ENCODE measurements around the genes C16orf92 and ZNF771.

GRCh38 chr16:29986206-29987025, 9.0 kb downstream of the HIRIP3 start:
- PRO-cap = no peak

DNA sequence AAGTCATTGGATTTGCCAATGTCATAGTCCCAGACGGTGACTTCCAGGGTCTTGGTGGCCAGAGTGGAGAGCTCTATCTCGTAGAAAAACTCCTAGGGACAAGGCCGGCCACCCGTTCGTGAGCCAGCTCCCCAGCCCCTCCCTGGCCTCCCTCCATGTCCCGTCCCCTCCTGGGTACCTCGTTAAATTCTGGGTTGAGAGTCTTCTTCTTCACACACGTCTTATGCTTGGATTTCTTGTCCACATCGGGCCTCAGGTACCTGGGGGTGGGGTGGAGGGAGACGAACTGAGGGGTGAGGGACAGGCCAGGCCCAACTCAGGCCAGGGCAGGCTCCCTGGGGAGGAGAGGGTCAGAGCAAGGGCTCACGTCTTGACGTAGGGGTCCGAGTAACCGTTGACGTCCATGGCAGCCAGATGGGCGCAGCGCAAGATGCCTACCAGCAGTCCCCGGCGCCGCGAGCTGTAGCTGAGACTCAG, 4.4 kb downstream of the DOC2A start:
- PRO-cap = no peak

GRCh38 chr16:30023023-30023677, at the start of gene C16orf92:
Gene C16orf92, plus strand, starts transcription at chr16:30023198.
- PRO-cap = no peak

DNA sequence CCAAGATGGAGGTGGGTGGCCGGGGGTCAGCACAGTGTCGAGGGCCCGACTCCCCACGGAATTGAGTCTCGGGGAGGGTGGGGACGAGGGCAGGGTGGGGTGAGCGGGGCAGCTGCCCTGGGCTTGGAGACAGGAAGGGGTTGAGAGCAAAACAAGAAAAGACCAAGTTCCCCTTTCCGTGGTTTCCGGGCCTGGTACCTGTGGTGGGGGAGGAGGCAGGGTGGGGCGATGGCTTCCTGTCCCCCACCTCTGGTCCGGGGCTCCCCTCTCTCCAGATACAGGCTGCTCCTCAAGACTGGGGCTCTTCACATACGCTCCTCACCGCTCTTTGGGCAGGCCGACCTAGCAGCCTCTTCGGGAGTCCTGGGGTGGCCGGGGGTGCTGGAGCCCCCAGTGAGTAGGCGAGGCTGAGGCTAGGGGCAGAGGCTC, 563 bp downstream of the CORO1A start:
- PRO-cap = bidirectional peak, plus-strand start at position 321 of the sequence, minus-strand start at position 131 of the sequence

- PRO-cap = unidirectional peak, plus-strand start at chr16:30335210; bidirectional peak, plus-strand start at chr16:30335538, minus-strand start at chr16:30335419
Measured at GRCh38 chr16:30334655-30335625, 20.2 kb downstream of the CD2BP2 start.

DNA sequence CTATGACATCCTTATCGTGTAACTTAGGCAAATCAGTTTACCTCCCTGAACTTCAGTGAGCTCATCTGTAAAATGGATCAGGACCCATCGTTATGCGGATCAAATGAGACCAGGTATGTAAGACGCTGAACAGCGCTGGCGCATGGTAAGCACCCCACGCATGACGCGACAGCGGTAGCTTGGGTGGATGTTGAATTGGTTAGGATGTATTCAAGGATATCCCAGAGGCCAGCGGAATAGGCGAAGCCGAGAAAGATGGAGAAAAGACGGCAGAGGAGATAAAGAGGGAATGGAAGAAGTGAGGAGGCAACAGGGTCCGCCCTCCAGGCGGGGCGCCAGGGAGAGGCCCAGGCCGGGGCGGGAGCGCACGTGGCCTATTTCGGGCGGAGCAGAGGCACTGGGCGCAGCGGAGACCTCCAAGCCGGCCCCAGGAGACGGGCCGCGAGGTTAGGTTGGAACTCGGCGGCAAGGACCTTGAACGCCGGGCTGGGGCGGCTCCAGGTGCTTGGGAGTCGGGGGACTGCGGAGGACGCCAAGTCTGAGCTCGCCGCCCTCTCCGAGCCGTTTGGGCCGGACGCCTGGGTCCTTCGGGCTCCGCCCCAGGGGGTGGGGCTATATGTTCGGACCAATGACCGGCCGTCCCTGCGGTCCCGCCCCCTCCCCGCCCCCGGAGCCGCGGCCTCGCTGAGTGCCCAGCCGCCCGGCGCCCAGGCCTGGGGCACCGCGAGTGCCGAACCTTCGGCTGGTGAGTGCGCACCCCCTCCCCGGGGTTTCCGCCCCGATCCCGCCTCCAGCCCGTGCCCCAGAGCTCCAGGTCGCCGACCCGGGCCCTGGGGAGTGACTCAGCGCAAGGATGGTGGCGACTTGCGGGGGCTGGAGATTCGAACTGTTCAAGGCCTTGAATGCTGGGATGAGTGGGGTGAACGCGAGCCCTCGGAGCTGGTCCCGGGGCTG, at the start of gene ZNF771:
TSS of gene ZNF771 (plus strand) at position 687 of the 954 bp plus-strand sequence.
- PRO-cap = bidirectional peak, plus-strand start at position 721 of the sequence, minus-strand start at position 567 of the sequence

GRCh38 chr16:30407874-30408276, 469 bp downstream of the ZNF771 start:
- PRO-cap = no peak

- PRO-cap = no peak
Measured at GRCh38 chr16:30429523-30429885, 326 bp downstream of the DCTPP1 start.

DNA sequence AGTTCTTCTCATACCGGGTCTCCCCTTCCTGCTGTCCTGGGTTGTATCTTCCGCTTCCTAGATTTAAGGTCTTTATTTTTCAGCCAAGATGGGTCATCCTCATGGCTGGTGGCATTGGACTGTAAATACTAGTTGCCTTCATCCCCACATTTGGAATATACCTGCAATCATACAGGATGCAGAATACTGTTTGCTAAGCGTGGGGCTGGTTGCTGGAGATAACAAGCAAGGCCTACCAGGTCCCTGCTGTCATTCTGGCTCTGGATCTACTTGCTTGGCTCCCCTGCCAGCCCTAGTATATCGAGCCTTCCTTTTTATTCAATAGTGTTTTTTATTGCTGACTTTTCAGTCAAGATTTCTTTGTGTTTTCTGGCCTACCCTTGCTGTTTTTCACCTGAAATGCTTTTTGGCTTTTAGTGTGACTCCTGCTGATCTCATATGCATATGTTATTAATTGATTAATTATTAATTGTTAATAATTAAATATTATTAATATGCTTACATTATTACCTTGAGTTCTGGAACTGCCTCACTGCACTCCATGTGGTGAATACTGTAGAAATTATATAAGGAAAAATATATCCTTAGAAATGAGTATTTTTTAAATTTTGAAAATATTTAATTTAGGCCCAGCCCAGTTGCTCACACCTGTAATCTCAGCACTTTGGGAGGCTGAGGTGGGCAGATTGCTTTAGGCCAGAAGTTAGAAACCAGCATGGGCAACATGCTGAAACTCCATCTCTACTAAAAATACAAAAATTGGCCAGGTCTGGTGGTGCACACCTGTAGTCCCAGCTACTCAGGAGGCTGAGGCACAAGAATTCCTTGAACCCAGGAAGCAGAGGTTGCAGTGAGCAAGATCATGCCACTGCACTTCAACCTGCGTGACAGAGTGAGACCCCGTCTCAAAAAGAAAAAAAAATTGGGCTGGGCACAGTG, 2.1 kb upstream of the ZNF688 start:
- PRO-cap = no peak

- PRO-cap = no peak
Measured at GRCh38 chr16:30649599-30650073, 1.1 kb upstream of the PRR14 start.

DNA sequence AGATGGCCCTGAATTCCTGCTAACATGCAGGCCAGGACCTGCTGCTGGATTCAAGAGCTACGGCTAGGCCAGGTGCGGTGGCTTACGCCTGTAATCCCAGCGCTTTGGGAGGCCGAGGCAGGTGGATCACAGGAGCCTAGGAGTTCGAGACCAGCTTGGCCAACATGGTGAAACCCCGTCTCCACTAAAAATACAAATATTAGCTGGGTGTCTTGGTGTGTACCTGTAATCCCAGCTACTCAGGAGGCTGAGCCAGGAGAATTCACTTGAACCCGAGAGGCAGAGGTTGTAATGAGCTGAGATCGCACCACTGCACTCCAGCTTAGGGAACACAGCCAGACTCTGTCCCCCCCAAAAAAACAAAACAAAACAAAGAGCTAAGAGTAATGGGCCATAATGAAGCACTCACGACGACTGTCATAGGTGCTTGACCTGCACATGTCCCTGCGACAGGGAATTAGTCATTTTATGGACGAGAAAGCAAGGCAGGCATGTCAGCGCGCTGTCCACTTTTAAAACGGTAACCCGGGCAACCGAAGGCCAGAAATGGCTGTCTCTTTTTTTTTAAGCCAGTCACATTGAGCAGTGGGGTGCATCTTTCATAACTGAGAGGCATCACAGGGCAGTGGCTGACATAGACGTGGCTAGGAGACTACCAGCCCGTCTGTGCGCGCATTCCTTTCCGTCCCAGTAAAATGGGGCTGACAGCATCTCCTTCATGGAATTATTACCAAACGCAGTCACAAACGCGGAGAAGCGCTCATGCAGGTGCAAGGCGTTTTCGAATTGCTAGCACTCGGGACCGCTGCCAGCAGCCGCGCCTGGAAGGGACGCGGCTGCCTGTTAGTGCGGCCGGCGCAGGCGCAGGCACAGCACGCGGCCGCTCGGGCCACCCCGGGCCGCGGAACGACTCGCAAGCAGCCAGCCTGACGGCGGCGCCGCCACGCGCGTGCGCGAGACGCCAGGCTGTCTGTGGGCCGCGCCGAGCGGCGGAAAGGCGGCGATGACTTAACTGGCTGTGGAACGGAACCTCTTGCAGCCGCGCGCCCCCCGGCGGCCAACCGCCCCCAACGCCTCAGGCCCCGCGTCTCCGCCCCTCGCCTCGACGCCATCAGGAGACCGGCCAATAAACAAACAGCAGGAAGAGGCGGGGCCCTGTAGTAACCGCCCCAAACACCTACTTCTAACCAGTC, 783 bp upstream of the FBRS start:
- PRO-cap = bidirectional peak, plus-strand start at position 893 of the sequence, minus-strand start at position 908 of the sequence; bidirectional peak, plus-strand start outside the sequence, minus-strand start at position 1,035 of the sequence

GRCh38 chr16:30711313-30712305, 12.6 kb downstream of the SRCAP start:
- PRO-cap = no peak

DNA sequence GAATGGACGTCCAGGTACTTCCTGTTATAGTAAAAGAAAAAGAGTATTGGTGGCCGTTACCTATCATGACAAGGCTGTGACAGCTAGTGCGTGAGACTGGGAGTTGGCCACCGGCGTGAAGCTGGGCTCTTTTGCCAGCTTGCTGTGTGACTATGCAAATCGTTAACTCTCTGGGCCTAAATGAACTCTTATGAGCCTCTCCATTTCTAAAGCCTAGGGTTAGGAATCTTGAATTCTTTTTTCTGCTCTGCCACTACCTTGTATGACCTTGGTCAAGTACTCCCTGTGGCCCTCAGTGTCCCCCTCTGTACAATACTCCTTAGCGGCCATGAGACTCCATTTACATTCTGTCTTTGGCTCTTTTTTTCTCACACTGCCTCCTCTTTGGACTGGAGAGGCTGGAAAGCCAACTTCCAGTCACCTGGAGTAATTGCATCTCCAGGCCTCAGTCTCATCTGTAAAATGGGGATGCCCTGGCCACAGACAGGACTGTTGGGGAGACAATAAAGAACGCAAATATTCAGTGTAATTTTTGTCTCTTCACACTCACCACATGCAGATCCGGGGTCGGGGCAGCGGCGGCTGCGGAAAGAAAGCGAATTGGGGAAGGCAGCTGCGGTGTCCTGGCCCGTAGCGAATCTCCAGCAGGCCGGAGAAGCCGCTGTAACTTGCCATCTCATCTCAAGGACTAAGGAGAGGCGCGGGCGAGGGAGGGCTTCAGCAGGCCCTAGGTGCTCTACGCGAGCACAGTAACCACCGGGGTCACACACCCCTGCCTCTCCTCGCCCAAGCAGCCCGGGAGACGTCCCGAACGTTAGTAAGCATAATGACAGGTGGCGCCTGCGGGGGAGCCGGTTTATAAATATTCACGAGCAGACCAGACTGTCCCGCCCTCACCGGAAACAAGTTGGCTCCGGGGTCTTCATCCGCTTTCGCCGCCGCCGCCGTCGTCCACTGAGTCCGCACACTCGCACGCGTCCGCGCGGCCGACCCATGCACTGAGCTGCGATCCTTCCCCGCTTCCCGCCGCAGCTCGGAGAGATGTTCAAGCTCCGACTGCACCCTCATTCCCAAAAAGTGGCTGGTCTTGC, 869 bp downstream of the CFAP119 start:
- PRO-cap = no peak

DNA sequence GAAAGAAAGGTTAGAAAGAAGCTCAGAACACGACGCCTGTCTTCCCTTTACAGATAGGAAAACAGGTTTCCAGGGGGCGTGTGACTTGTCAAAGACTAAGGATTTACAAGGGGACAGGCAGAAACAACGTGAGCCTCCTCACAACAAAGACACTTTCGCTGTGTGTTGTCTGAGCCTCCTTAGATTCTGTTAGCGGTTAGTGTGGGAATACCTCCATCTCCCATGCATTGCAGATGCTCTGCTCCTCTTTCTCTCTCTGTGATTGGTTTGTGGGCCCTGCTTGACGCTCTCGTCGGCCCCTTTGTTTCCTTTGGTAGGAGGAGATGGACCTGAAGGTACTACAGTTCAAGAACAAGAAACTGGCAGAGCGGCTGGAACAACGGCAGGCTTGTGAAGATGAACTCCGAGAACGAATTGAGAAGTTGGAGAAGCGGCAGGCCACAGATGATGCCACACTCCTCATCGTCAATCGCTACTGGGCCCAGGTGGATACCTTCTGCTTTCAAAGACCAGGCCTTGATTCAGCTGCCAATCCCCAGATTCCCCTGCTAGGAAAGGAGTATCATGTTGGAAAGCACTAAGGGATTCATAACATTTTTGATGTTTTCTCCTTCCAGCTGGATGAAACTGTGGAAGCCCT, 799 bp downstream of the RNF40 start:
- PRO-cap = no peak

DNA sequence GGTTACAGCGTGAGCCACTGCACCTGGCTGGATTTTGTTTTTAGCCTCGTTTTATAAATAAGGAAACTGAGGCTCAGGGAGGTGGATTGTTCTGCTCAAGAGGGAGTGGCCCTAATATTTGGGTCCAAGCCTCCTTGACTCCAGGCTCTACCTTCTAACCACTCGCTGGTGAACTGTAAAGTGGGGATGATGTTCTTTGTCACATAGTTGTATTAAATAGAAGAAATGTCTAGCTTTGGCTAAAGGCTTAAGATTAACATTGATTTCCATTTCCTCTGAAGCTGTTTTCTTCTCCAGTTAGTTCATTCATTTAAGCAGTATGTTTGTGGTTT, 8.2 kb downstream of the RNF40 start:
- PRO-cap = no peak

DNA sequence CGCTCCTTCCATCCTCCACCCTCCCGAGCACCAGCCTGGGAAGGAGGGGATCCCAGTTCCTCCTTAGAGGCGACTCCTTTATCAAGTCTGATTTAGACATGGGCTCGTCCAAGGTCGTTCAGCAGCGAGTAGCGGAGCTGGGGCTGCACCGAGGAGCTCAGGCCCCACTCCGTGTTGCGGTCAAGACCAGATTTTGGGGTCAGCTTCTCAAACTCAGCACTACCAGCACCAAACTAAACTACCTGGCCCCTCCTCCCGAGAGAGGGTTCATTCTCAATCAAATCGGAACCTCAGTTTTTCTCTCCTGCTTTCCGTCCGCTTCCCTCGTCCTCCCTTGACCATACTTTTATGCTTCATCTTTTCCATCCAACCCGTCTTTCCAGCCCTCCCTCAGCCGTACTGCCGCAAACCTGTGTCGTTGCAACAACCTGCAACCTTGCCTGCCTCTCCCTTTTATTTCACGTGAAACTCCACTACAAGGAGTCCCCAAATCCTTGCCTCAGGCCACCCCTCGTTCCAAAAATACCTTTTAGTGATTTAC, 19.1 kb upstream of the ZNF629 start:
- PRO-cap = no peak

DNA sequence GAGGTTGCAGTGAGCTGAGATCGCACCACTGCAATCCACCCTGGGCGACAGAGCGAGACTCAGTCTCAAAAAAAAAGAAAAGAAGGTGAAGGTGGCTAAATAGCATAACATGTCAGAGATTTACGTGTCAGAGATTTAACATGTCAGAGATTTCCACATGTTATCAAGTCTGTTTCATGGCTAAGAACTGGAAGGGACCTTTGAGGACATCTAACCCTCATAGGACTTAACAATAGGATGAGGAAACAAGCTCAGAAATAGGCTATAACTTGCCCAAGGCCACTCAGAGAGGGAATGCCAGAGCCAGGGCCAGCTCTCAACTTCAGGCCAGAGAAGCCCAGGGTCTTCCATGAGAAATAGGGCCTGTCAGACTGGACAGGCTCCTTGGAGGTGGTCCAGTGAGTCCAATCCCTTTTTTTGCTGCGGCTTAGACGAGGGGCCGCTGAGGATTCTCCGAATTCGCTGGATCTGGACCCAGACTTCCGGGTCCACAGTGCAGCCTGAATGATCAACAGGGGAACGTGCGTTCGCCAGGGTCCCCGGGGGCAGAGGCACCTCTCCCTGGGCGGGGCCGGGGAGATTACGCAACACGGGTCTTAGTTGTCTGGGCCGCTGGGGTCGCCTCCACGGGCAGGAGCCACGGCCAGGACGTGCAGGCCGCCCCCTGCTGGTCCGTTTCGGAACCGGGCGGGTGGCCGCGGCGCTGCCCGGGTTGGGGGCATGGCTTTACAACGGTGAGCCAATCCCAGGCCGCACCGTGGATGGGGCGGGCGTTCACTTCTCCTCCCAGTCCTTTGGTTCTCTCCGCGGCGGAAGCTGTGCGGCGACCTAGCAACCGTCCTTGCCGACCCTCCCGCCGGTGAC, 27.0 kb upstream of the ZNF629 start:
- PRO-cap = unidirectional peak, plus-strand start at position 286 of the sequence; bidirectional peak, plus-strand start at position 797 of the sequence, minus-strand start at position 470 of the sequence

GRCh38 chr16:30888749-30889309, 5.0 kb downstream of the BCL7C start:
- PRO-cap = no peak

DNA sequence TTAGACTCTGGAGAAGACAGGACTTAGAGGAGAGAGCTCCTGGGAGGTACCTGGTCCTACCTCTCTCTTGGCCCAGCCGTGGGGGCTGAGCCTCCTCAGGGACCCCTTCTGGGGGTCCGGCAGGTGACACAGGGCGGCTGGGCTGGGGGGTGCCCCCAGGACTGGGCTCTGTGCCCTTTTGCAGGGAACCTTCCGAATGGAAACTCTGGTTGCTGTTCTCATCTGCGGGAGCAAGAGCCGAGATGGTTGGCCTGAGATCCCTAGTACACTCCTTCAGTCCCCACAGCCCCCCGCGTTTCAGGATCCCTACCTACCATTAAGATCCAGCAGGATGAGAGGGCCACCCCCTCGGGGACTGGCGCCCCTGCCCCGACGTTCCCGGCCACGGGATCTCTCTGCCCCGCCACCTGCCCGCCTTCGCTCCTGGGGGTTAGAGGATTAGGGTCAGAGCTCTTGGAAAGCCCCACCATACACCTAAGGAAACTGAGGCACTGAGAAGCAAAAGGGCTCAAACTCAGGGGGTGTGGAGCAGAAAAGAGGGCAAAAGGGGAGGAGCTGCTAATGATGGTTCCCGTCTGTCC, 1.3 kb downstream of the BCL7C start:
- PRO-cap = no peak

DNA sequence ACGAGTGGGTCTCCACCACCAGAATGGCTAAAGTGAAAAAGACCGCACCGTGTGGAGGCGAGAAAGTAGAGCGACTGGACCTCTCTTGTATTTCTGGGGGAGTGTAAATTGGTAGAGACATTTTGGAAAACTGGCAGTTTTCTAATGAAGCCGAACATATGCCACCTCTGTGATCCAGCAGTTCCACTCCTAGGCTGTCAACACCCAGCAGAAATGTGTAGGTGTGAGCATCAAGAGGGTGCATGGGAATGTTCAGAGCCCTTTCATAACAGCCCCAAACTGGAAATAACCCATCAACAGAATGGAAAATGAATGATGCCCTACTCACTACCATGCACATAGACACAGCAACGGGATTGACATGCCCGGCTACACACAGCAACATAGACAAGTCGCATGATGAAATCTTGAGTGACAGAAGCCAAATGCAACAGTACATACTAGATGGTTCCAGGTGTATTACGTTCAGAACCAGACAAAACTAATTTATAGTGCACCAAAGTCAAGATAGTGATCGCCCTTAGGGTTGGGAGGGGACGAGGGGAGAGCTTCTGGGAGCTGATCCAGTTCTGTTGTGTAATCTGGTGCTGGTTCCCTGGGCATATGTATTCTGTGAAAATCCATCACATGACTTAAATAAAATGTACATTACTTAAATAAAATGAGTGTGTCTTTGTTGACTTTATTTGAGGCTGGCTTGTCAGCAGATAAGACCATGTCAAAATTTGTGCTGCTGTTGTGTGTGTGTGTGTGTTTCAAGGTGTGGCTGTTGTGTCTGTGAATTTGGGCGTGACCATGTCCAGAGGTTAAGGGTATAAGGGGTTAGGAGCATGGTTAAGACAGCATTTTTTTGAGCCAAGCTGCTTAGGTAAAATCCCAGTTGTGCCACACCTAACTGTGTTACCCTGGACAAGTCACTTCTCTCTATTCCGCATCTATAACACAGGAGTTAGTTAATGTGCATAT, 965 bp upstream of the BCL7C start:
- PRO-cap = no peak